LNCaP clone FGC (cell line): Measurements from ENCODE around the genes NCAN, LPAR2, ZNF626, ZNF85 and ZNF714.

- RRBS, 2 experiments = 80 to 87% methylated on average over 5 of the region's 21 CpGs
These were observed 21.0 kb downstream of the KLHL26 start for GRCh38 chr19:18657545-18658446.

GRCh38 chr19:18708166-18708760, 24.8 kb downstream of the CRTC1 start:
- RRBS, 2 experiments = no CpG with 5 or more reads among the region's 16 CpGs

DNA sequence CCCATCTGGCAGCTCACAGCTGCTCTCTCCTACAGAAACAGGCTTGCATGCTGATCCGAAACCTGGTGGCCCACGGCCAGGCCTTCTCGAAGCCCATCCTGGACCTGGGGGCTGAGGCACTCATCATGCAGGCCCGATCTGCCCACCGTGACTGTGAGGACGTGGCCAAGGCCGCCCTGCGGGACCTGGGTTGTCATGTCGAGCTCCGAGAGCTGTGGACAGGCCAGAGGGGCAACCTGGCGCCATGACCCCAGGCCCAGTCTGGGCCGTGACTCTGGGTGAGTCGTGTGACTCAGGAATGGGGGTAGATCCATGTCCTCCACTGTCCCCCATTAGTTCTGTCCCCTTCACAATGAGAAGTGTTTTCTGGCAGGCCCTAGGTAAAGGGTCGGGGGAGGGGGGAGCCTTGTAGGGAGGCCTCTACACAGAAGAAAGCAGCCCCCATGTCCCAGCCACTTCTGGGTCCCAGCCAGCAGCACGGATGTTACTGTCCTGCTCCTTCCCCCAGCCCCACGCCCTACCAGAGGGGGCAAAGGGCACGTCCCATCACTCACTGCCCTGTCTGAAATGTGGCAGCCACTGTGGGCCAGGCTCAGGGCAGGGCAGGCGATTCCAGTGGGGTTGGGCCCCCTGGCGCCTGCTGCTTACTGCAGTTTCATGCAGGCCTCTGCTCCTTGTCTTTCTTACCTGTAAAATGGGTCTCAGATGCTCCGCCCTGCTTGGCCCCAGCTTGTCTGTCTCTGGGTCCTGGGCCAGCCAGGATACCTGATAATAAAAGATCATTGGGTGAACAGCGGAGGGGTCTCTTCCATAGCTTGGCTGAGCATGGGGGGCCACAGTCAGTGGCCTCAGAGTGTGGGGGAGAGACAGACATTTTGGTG, 6.2 kb upstream of the SLC25A42 start:
- RRBS, 2 experiments = no CpG with 5 or more reads among the region's 21 CpGs

- RRBS, 2 experiments = 83 to 87% methylated on average over 9 of the region's 23 CpGs
These were observed 33.2 kb downstream of the SLC25A42 start for GRCh38 chr19:19096749-19097588.

GRCh38 chr19:19211619-19212246, at the start of gene NCAN:
NCAN (plus strand) TSS chr19:19211958.
- RRBS, 2 experiments = 19 to 20% methylated on average over 7 of the region's 43 CpGs

GRCh38 chr19:19342897-19343732, 22.5 kb downstream of the MAU2 start:
- RRBS, 2 experiments = no CpG with 5 or more reads among the region's 19 CpGs

DNA sequence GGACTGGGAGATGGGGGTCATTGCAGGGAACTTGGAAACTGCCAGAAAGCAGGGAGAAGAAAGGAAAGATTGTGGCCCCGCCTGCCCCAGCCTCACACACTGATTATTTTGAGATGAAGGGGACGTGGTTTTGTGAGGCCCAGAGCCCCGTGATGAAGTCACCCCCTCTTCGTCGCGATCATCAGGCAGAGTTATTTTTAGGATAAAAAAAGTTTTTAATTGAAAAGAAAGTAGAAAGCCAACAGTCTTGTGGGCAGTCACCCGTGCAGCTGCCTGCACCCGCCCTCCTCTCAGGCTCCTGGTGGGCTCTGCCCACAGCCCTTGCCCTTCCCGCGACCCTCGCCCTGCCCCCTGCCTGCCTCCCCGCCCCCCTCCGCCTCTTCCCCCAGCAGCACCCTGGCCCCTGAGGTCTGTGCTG, 1.9 kb upstream of the YJEFN3 start:
- RRBS, 2 experiments = no CpG with 5 or more reads among the region's 13 CpGs

DNA sequence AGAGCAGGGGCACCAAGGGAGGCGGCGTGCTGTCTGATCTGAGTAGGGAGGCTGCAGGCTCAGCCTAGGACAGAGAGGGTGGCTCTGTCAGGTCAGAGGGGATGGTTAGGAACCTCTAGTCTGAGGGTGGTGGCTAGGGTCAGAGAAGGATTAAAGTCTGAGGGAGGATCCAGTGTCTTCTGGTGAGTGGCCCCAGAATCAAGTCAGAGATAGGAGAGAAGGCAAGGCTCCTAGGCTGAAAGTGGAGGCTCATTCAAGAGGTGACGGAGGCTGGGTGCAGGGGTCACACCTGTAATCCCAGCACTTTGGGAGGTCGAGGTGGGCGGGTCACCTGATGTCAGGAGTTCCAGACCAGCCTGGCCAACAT, 1.9 kb upstream of the CILP2 start:
- RRBS, 2 experiments = no CpG with 5 or more reads among the region's 5 CpGs

DNA sequence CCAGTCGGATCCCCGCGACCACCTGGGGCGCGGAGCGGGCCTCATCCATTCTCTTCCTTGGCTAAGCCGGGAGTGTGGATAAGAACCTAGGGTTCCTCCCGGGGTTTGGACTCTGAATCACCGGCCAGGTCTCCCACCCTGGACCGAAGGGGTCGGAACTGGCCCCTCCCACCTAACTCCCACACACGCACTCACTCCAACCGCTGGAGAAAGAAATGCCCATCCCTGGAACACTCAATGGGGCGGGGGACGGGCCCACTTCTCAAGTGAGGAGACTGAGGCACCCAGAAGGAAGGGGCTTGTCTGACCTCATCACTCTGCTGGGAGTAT, 445 bp downstream of the CILP2 start:
- RRBS, 2 experiments = 58 to 74% methylated on average over 4 of the region's 15 CpGs

GRCh38 chr19:19540310-19540785, 2.3 kb downstream of the CILP2 start:
- RRBS, 2 experiments = 12 to 13% methylated on average over 5 of the region's 50 CpGs

- RRBS, 2 experiments = no CpG with 5 or more reads among the region's 3 CpGs
These were observed 3.3 kb downstream of the PBX4 start for GRCh38 chr19:19615187-19615562.

DNA sequence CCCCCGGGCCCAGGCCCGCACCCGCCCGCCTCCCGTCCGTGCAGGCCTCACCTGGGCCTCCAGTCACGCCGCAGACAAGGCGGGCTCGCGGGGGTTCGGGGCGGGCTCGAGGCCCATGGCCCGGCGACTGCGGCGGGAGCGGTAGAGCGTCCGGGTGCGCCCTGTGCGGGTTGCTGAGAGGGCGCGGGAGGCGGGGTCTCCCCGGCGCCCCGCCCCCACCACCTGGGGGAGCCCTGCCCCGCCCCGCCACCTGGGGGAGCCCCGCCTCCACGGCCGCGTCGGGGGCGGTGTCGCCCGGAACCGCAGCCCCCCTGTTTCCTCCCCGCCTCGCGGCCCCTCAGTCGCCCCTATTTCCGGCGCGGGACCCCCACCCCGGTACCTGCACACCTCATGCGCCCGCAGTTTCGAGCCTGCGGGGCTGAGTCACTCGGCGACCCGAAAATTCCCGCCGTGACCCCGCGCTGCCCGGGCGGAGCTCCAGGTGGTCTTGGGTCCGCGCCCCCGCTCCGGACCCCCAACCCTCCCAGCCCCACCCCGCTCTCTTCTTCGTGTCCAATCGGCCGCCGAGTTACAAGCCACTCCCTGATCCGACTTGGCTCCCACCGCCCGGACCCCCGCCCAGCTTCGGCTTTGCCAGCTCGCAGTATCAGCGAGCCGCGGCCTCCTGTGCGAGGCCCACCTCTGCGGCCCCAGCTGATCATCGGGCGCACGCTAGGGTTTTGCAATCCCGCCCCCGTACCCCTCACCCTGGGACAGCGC, at the start of gene LPAR2:
LPAR2 (minus strand) TSS at position 180 of the 759 bp plus-strand sequence.
- RRBS, 2 experiments = 6 to 13% methylated on average over 48 of the region's 87 CpGs

- RRBS, 2 experiments = 89 to 100% methylated on average over 2 of the region's 20 CpGs
These were observed 8.2 kb downstream of the ATP13A1 start for GRCh38 chr19:19655177-19655734.

GRCh38 chr19:20564015-20564398, 1.6 kb downstream of the ZNF737 start:
- RRBS, 2 experiments = no CpG with 5 or more reads among the region's 5 CpGs

DNA sequence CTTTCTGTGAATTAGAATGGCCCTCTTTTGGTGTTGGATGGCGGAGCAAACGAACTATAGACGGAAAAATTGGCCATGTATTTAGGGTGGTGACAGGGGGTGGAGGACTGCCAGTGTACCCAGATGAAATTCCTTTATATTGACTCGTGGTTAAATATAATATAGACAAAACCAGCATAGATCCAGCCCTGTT, 46.9 kb upstream of the ZNF737 start:
- RRBS, 2 experiments = no CpG with 5 or more reads among the region's 4 CpGs

- RRBS, 2 experiments = no CpG with 5 or more reads among the region's 16 CpGs
These were observed 29.0 kb downstream of the ZNF626 start for GRCh38 chr19:20632214-20632932.

DNA sequence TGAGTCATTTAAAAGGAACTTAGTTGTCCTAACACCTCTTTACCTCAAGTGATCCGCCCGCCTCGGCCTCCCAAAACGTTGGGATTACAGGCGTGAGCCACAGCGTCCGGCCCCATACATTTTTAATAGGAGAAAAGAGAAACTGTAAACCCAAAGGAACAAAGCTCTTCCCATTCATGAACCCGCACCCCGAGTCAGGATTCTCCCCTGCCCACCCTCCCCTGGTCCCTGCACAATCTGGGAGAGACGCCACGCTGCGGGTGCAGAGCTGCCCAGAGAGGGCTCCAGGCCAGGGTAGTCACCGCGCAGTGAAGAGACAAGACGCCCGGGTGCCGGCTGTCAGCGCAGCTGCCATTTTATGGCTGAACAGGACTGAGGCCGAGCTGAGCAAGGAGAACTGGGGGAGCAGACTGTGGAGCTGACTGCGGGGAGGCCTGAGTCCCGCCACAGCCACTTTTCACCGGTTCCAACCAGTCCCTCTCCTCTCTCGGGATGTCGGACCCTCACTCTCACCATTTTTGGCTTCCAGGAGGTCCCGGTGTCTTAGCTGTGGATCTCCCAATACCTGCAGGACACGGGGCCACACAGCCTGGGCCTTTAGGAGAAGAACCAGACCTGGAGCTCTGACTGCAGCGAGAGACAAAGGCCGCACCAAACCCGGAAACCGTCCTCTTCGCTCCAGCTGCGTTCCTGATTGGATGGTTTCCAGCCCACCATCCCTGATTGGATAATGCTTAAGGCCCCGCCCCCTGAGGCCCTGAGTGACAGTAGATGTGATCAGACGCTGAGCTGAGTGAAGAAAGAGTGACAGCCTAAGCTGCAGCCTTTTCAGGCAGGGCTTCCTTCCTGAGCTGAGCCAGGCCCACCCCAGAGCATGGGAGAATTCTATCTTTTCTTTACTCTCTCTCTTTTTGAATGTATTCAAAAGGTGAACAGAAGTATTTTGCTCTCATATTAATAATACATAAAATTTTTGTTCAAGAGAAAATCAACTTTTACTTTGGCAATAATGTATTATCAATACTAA, at the start of gene ZNF626:
ZNF626 (minus strand) TSS at position 641 of the 1,027 bp plus-strand sequence.
- RRBS, 2 experiments = 59 to 70% methylated on average over 1 of the region's 34 CpGs

- RRBS, 2 experiments = 11% methylated on average over 3 of the region's 39 CpGs
These were observed at the start of gene ZNF85 for GRCh38 chr19:20922816-20923926. ZNF85 (plus strand) TSS chr19:20923251.

DNA sequence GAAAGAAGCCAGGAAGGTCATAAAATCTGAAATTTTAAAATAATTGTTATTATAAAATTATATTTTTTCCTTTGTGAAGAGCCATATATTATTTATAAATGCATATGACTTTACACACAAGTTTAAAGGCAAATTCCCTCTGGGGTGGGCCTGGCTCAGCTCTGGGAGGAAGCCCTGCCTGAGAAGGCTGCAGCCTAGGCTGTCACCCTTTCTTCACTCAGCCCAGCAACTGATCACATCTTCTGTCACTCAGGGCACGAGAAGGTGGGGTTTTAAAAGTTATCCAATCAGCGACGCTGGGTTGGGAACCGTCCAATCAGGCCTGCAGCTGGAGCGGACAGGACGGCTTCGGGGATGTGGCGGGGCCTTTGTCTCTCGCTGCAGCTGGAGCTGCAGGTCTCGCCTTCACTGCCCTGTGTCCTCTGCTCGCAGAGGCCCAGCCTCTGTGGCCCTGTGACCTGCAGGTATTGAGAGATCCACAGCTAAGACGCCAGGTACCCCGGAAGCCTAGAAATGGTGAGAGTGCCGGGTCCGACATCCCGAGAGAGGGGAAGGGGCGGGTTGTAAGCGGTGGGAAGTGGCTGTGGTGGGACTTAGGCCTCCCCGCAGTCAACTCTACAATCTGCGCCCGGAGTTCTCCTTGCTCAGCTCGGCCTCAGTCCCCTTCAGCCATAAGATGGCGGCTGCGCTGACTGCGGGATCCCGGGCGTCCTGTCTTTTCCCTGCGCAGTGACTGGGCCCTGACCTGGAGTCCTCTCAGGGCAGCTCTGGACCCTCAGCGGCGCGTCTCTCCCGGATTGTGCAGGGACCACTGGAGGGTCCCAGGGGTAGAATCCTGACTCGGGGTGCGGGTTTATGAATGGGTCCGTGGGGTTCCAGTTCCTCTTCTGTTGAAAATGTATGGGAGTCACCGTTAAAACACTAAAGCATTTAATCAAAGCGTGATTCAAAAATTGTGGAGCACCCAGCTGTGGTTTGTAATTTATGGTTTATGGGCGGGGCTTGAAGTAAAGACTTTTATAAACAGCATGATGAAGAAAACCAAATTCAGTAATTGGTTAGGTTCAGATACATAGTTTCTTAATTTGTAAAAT, at the start of gene ZNF714:
ZNF714 (plus strand) TSS at position 371 of the 1,094 bp plus-strand sequence.
- RRBS, 2 experiments = under 1% methylated on average over 7 of the region's 38 CpGs

GRCh38 chr19:21087798-21088306, 5.8 kb downstream of the ZNF714 start:
- RRBS, 2 experiments = no CpG with 5 or more reads among the region's 3 CpGs